ENCODE measurements around the gene FUT9.

GRCh38 chr6:89692276-89692850 lies 53.8 kb upstream of the LYRM2 start:
- PRO-cap, 3 experiments, result no peak in any of the 3 experiments
- RAMPAGE, long total RNA, 2 experiments, result no peak in any of the 2 experiments
- RRBS, result no CpG with 5 or more reads among the region's 12 CpGs

- PRO-cap, 3 experiments, result no peak in any of the 3 experiments
- RAMPAGE, long total RNA, 2 experiments, result no peak in any of the 2 experiments
- RRBS, result no CpG with 5 or more reads among the region's 11 CpGs
Observed at GRCh38 chr6:90072806-90073424, 178.6 kb downstream of the GJA10 start.

DNA sequence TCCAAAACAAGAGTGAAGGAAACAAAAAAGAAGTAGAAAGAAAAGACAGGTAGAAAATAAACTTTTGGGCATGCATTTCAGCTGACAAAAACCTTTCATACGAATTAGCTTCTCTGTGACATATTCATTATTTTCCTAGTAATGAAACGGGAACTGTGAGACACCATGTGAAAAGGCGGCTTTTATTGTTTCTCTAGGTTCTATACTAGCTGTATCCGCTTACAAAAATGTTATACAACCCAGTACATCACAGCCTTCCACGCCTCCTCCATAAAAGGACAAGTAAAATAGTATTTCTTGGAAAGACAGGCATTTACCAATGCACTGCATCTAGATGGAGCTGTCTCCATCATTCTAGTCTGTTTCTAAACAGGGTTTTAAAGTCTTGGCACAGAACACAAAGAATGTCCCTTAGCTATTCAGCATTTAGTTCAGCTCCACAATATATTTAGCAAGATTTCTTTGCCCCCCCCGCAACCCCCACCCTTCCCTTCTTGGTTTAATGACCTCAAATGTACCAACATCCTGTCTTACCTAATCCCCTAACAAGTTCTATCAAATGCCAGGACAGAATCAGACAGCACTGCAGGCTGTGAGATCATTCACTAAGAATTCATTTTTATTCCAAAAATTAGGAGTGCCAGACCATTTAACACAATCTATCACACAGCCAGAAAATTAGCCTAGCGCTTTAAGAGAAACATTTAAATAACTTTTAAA lies 198.7 kb downstream of the BACH2 start:
- PRO-cap, 3 experiments, result no peak in any of the 3 experiments
- RAMPAGE, long total RNA, 2 experiments, result no peak in any of the 2 experiments
- RRBS, result no CpG with 5 or more reads among the region's 7 CpGs

GRCh38 chr6:90291460-90292076 lies 5.1 kb downstream of the BACH2 start:
- PRO-cap, 3 experiments, result no peak in any of the 3 experiments
- RAMPAGE, long total RNA, 2 experiments, result no peak in any of the 2 experiments
- RRBS, result no CpG with 5 or more reads among the region's 5 CpGs

- PRO-cap, 3 experiments, result peak in 2 of 3 experiments; most common plus-strand start chr6:90297110 (in 2)
- RAMPAGE, long total RNA, 2 experiments, result no peak in any of the 2 experiments
- RRBS, result no CpG with 5 or more reads among the region's 25 CpGs
Observed at GRCh38 chr6:90297070-90297235, 310 bp upstream of the BACH2 start.

- PRO-cap, 3 experiments, result no peak in any of the 3 experiments
- RAMPAGE, long total RNA, 2 experiments, result no peak in any of the 2 experiments
- RRBS, result no CpG with 5 or more reads among the region's 4 CpGs
Observed at GRCh38 chr6:90350685-90351143, 54.1 kb upstream of the BACH2 start.

DNA sequence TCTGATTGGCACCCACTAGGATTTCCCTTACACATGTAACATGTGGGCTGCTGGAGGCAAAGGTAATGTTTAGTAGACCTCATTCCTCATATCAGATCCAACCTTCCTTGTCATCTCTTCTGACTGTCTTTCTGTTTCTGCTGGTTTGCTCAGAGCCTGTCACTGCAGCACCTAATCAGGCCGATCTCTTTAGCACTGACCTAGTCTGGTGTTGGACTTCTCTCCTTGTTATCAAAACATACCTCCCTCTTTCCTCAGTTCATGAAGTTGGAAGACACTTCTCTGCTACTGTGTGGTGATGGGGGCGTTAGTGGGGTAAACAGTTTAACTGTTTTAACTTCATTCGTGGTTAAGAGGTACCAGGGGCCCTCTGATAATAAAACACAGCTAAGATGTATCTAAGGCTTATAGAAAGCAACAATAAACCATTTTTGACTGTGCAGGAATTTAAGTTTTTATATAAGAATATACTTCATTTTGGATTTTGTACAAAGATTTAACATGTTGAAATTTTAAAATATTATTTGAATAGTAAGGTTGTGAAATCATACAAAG lies 54.6 kb upstream of the BACH2 start:
- PRO-cap, 3 experiments, result no peak in any of the 3 experiments
- RAMPAGE, long total RNA, 2 experiments, result no peak in any of the 2 experiments
- RRBS, result no CpG with 5 or more reads among the region's 3 CpGs

- PRO-cap, 3 experiments, result no peak in any of the 3 experiments
- RAMPAGE, long total RNA, 2 experiments, result no peak in any of the 2 experiments
- RRBS, result no CpG with 5 or more reads among the region's 6 CpGs
Observed at GRCh38 chr6:90383080-90383814, 86.6 kb upstream of the BACH2 start.

DNA sequence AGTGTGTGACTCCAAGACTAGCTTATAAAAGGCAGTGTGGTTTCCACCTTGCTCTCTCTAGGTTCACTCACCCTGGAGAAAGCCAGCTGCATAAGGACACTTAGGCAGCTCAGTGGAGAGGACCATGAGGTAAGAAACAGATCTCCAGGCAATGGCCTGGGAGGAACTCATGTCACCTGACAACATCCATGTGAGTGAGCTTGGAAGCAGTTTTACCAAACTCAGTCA lies 984.3 kb upstream of the MAP3K7 start:
- PRO-cap, 3 experiments, result no peak in any of the 3 experiments
- RAMPAGE, long total RNA, 2 experiments, result no peak in any of the 2 experiments

DNA sequence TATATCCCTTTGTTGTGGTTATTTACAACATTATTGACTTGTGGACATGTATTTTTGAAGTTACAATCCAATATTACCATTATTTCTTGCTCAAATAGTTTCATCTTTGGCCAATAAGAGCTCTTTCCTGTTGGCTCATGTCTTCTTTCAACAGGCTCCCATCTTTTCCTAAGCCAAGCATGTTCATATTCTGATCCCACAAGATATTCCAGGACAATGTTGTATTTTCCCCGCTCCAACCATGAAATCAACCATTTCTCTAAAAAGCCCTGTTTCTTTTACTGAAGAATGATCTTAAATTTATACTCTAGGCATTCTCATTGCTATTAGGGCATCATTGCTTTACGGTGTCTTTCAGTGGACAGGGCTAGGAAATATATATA lies 1318.9 kb downstream of the EPHA7 start:
- PRO-cap, 3 experiments, result peak in 3 of 3 experiments; most common plus-strand start position 224 of the sequence (in 3)
- RAMPAGE, long total RNA, 2 experiments, result no peak in any of the 2 experiments
- RRBS, result no CpG with 5 or more reads among the region's 2 CpGs

DNA sequence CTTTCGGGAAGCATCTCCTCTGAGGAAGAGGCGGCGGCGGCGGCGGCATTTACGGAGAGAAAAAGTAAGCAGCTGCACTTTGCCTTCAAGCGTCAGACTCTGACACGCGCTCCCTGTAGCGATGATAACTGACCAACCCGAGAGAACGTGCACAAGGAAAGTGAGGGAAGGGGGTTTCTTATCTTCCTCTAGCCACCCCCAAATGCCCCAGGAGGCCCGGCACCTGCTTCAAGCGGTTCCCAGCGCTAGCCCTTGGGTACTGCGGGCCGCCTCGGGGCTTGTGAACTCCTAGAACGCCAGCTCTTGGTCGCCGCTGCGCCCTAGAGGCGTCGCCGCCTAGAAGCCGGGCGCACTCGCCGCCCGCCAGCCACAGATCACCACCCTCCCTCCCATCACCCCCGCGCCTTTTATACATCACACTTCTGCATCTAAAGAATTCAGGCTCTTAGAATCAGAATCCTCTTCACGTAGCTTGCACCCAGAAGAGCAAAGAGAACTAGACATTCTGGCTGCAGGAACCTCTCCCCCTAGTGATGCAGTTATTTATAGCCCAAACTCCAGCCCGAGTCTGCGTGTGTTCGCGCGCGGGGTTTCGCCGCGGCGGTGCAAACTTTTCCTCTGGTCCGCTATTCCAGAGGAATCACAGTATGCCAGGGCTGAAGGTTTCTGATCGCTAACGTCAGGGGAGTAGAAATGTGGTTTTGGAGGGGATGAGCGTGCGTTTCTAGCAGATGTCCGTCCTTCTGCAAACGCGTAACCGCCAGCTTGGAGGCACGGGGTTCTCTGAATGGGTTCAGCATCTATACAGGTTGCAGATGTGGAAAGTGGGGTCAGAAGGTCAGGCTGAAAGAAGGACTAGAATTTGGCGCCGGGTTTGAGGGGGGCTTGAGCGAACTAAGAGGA lies 2.1 kb downstream of the EPHA7 start:
- PRO-cap, 3 experiments, result peak in 2 of 3 experiments; most common plus-strand start position 124 of the sequence (in 1); most common minus-strand start position 101 of the sequence (in 2)
- RAMPAGE, long total RNA, 2 experiments, result no peak in any of the 2 experiments
- RRBS, result no CpG with 5 or more reads among the region's 57 CpGs

- PRO-cap, 3 experiments, result no peak in any of the 3 experiments
- RAMPAGE, long total RNA, 2 experiments, result no peak in any of the 2 experiments
- RRBS, result no CpG with 5 or more reads among the region's 3 CpGs
Observed at GRCh38 chr6:95516934-95517822, 60.2 kb upstream of the MANEA start.

- PRO-cap, 3 experiments, result peak in 1 of 3 experiments; most common minus-strand start chr6:95552091 (in 1)
- RAMPAGE, long total RNA, 2 experiments, result no peak in any of the 2 experiments
- RRBS, result no CpG with 5 or more reads among the region's 4 CpGs
Observed at GRCh38 chr6:95551766-95552270, 25.5 kb upstream of the MANEA start.

DNA sequence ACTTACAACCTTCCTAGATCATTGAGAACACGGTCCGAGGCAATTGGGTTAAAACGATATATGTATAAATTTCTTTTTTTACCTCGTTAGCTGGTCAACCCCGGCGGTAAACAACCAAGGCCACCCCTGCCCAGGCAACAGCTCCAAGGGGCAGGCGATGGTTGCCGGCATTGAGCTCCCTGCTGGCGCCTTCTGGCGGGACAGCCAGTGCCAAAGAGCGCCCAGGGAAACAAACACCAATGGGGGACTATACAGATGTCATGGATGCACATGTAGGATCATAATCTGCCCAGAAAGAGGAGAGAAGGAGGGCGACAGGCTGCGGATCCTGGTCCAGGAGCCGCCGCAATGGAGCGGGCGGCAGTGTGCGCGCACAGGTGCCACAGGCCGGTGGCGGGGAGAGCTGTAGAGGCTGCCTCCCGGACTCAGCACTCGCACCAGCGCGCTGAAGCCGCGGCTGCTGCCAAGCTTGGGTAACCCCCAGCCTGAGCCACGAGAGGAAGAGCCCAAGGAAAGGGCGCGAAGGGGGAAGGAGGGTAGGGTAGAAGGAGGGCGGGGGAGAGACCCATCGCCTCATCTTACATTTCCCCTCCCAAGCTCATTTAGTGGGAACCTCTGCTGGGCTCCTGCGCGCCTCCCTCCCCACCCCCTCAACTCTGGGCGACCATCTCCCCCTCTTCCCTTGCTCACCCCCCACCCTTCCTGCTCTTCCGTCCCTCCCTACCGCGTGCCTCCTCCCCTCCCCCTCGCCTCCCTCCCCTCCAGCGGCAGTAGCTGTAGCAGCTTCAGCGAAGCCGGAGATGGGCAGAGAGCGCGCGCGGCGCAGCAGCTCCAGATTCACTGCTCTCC lies at the start of gene FUT9:
FUT9 (plus strand) TSS at position 770 of the 849 bp plus-strand sequence.
- PRO-cap, 3 experiments, result peak in 2 of 3 experiments; most common plus-strand start position 788 of the sequence (in 2); most common minus-strand start position 640 of the sequence (in 1)
- RAMPAGE, long total RNA, 2 experiments, result no peak in any of the 2 experiments
- RRBS, result 6% methylated on average over 4 of the region's 47 CpGs

- PRO-cap, 3 experiments, result no peak in any of the 3 experiments
- RAMPAGE, long total RNA, 2 experiments, result no peak in any of the 2 experiments
- RRBS, result no CpG with 5 or more reads among the region's 4 CpGs
Observed at GRCh38 chr6:96885247-96885849, 12.3 kb downstream of the NDUFAF4 start.

- PRO-cap, 3 experiments, result no peak in any of the 3 experiments
- RAMPAGE, long total RNA, 2 experiments, result no peak in any of the 2 experiments
- RRBS, result no CpG with 5 or more reads among the region's 24 CpGs
Observed at GRCh38 chr6:97668824-97669828, 386.1 kb upstream of the MMS22L start.

DNA sequence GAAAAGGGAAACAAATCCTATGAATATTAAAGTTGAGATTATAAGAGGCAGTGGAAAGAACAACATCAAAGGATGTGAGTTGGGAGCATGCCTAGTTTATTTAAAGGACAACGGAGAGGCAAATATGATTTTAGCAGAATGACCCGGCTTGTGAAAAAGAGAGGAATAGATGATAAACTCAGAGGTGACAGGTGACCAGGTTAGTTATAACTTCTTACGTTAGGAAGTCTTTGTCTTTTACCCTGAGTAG lies 723.2 kb upstream of the POU3F2 start:
- PRO-cap, 3 experiments, result peak in 3 of 3 experiments; most common plus-strand start position 106 of the sequence (in 3)
- RAMPAGE, long total RNA, 2 experiments, result no peak in any of the 2 experiments
- RRBS, result no CpG with 5 or more reads among the region's 3 CpGs

DNA sequence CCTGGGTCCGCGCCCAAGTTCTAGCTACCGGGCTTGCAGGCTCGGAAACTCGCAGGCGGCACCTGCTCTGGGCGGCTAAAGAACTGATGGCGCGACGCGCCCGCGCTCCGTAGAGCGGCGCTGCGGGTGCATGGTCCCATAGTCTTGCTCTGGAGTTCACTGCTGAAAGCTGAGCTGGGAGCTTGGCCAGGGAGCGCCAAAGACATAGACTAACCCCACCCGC lies 1.3 kb upstream of the POU3F2 start:
- PRO-cap, 3 experiments, result no peak in any of the 3 experiments
- RAMPAGE, long total RNA, 2 experiments, result no peak in any of the 2 experiments
- RRBS, result under 1% methylated on average over 3 of the region's 19 CpGs

DNA sequence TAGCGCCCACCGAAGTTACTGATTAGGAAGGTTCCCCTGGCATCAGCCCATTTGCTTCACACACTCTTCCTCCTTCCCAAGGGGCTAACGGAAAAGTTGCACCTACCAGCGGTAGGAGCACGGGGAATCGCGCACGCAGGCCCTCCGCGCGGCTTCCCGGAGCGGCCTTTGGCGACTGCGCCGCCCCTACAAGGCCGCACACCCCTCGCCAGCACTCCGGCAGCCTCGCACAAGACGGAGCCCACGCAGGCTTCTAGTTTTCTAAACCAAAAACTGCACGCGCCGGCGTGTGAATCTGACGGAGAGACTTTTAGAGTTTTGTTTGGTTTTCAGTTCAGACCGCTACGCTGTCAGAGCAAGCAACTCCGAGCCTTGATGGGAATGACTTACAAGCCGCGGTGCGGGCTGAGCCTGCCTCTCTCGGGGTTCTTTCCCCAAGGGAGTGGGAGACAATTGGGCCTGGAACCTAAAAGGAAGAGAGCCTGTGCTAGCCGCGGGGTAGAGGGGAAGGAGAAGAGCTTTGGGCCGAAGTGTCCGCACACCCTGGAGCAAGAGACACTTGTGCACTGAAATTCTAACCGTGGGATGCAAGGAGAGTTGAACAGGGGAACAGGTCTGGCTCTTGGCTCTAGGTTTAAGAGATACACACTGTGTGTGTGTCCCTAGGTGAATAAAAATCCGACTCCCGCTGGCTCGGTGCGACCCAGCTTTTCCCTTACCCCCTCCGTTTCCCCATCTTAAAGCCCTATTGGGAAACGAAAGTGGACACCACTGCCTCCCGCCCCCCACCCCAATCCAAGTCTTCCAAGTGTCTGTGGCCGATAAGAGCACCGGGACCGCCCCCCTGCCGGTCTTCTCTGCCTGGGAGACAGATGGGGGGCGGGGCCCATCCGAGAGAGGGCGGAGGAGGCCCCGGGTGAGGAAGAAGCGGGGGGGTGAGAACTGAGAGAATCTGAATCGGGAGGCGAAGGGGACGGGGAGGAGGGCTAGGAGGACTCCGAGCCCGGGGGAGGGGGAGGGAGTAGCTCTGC lies 652 bp upstream of the POU3F2 start:
- PRO-cap, 3 experiments, result peak in 2 of 3 experiments; most common minus-strand start position 954 of the sequence (in 2)
- RAMPAGE, long total RNA, 2 experiments, result no peak in any of the 2 experiments
- RRBS, result 1% methylated on average over 20 of the region's 60 CpGs

DNA sequence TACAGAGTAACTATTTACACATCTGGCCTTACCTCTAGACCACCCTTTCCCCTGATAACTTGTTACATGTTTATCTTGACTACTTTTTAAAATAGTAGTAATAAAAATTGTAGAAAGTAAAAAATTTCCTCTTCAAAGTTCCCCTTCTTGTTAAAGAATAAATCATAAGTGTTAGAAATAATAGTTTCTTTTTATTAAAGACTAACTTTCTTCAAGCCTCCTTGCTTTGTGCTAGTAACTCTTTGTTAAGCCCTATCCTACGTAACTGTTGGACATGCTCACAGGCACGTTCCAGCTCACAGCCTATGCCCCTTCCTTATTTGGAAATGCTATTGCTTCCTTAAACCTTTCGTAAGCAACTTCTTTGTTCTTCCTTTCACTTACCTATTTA lies 14.3 kb downstream of the FAXC start:
- PRO-cap, 3 experiments, result no peak in any of the 3 experiments
- RAMPAGE, long total RNA, 2 experiments, result no peak in any of the 2 experiments
- RRBS, result no CpG with 5 or more reads among the region's 3 CpGs